LHCN-M2 (cell line): Measurements from ENCODE around the gene LNPEP.

- RAMPAGE, long total RNA: no peak
Observed at GRCh38 chr5:96122265-96122657, 160.6 kb upstream of the ELL2 start.

- RAMPAGE, long total RNA: no peak
Observed at GRCh38 chr5:96146730-96147207, 185.1 kb upstream of the ELL2 start.

DNA sequence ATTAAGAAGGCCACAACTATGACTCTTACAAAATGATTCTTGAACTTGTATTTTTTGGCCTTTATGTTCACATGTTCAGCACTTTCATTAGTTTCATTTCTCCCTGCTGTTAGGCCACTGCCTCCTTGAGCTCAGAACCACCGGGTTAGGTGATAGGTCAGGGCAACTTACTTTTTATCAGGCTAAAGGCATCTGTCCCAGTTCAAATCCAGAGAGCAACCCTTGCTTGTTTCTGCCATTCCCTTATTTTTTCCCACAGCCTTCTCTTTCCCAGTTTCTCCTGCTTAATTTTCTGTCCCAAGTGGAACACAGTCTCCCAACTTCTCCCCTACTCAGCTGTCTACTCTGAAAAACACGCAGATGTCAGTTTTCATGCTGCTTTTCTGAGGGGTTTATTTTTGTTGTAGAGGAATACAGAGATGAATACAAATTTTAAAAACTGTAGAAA is 235.4 kb upstream of the ELL2 start:
- RAMPAGE, long total RNA: no peak

- RAMPAGE, long total RNA: no peak
Observed at GRCh38 chr5:96214621-96215295, 218.3 kb downstream of the PCSK1 start.

GRCh38 chr5:96384376-96384912 is 48.6 kb downstream of the PCSK1 start:
- RAMPAGE, long total RNA: no peak

DNA sequence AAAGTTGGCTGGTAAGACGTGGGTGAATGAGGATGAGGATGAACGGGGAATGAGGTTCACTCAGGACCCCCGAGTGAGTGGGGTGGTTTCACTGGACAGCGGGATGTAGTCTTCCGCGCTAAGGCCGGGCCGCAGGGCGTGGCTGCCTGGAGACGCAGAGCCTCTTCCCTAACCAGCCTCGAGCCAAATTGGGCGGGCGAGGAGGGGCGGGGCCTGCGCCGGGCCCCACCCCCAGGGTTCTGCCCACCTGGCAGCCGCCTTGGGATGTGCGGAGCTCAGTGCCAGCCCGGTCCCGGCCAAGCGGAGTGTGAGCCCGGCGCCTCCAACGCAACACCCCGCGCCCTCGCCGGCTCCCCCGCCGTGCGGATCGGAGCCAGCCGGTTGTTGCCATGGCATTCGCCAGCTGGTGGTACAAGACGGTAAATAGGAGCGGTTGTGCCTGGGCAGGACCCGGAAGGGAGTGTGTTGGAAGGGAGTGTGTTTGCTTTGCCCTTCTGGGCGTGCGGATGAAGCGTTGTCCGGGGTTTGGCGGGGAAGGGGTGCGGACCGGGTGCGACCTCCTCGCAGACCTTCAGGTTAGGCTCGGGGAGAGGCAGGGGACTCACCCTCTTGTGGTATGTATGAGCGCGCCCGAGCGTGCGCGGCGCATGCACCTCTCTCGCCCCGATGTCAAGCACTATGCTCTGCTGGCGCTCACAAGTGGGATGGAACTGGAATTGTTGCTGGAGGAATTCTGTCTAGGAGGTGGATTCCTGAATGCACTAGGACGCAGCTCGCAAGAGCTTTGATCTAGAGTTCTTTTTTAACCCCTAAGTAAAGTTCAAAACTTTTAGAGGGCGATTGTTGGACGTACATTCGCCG is 802 bp downstream of the CAST start:
- RAMPAGE, long total RNA: no peak

DNA sequence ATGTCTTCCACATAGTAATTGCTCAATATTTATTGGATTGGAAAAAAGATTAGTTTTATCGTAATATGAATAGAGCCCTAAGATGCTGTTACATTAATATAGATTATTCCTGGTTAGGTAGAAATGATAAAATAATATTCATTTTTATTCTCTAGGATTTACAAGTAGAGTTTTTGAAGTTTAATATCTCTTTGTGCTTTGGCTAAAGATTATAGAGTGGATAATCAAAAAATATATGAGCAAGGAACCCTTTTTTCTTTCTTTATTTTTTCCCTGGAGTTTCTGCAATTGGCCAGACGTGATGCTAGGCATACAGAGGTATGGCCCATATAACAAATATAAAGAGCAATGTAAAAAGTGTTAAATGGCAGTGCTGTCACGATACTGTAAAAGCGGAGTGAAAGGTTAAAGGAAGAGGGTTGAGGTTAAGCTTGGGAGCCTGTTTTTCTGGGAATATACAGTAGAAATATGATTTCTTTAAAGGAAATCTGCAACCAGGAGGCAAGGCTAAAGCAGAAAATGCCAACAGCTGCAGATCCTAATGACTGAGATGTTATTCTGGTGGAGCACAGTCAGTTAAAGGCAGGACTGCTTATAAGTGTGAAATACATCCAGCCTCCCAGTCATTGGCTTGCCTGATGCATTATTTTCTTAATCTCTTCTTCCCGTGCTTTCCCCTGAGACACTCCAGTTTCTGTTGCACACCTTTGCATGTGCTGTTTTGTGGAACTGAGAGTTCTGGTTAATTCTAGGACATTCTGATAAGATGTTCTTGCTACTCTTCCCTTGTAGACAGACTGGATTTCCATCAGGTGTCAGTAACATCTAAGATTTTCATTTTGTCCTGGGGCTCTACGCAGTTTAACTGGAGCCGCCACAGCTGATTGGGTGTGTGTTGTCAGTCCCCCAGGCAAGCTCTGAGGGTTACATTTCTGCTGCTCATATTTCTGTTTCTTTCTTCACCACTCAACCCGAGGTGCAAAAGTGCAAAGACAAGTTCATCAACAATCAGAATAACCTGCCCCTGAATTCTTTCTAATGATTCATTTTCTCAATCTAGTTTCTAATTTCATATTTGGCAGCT is 44.2 kb downstream of the CAST start:
- RAMPAGE, long total RNA: no peak

GRCh38 chr5:96793759-96794183 is 14.0 kb downstream of the ERAP1 start:
- RAMPAGE, long total RNA: no peak

DNA sequence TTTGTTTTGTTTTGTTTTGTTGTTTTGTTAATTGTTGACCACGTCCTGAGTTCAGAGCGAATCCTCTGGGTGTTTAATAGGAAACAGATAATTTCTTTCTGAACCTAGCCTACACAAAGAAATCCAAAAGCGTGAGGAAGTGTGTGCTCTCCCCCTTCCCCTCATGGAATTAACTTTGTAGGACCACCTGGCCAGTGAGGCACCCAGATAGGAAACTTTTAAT is 866 bp downstream of the ERAP1 start:
- RAMPAGE, long total RNA: no peak

GRCh38 chr5:96855262-96855848 is 20.9 kb upstream of the ERAP2 start:
- RAMPAGE, long total RNA: no peak

DNA sequence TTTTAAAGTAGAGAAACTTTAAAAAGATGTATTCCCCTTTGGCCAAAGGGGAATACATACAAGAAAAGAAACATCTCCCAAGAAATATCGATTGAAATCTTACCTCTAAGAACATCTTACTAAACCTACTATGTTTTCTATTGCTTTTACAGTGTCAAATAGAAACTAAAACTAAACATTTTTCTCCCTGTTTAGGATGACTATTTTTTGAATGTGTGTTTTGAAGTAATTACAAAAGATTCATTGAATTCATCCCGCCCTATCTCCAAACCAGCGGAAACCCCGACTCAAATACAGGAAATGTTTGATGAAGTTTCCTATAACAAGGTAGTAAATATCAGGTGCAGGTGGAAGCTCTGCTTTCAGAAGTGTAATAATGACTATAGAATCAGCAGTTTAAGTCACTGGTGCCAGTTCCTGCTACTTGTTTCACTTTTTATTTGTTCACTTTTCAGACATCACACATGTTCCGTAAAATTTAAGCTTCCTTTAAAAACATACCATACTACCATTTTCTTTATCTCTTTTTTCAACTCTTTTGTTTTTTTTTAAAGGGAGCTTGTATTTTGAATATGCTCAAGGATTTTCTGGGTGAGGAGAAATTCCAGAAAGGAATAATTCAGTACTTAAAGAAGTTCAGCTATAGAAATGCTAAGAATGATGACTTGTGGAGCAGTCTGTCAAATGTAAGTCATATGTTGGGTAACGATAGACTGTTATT is 20.0 kb downstream of the ERAP2 start:
- RAMPAGE, long total RNA: no peak

GRCh38 chr5:96932815-96933209 is 3.1 kb upstream of the LNPEP start:
- RAMPAGE, long total RNA: no peak

- RAMPAGE, long total RNA: no peak
Observed at GRCh38 chr5:96935448-96936181, at the start of gene LNPEP. LNPEP (plus strand) TSS chr5:96936080.

GRCh38 chr5:98767958-98768703 is 5.3 kb upstream of the RGMB start:
- RAMPAGE, long total RNA: no peak

- RAMPAGE, long total RNA: no peak
Observed at GRCh38 chr5:98769248-98769690, 4.2 kb upstream of the RGMB start.

DNA sequence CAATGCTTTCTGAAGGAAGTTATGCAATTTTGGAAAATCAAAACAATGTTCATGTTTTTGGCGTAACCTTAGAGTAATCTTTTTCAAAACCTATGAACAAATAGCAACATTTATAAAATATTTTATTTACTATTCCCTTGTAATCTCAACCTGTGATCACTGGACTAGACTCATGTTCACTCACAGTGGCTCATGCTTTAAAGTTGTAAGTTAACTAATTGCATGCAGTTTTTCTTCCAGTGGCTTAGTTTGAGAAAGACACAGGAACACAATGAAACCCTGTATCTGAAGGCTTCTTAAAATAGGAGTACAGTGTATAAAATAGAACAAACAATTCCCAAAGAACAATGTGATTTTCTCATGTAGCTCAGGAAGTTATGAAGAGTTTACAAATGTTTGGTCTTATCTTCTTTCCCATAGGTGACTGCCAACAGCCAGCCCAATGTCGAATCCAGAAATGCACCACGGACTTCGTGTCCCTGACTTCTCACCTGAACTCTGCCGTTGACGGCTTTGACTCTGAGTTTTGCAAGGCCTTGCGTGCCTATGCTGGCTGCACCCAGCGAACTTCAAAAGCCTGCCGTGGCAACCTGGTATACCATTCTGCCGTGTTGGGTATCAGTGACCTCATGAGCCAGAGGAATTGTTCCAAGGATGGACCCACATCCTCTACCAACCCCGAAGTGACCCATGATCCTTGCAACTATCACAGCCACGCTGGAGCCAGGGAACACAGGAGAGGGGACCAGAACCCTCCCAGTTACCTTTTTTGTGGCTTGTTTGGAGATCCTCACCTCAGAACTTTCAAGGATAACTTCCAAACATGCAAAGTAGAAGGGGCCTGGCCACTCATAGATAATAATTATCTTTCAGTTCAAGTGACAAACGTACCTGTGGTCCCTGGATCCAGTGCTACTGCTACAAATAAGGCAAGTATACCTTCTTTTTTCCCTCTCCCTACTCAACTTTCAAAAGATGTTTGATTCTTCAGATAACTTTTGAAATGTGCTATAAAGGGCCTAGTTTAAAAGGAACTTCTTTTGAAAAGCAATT is 6.0 kb downstream of the RGMB start:
- RAMPAGE, long total RNA: no peak

DNA sequence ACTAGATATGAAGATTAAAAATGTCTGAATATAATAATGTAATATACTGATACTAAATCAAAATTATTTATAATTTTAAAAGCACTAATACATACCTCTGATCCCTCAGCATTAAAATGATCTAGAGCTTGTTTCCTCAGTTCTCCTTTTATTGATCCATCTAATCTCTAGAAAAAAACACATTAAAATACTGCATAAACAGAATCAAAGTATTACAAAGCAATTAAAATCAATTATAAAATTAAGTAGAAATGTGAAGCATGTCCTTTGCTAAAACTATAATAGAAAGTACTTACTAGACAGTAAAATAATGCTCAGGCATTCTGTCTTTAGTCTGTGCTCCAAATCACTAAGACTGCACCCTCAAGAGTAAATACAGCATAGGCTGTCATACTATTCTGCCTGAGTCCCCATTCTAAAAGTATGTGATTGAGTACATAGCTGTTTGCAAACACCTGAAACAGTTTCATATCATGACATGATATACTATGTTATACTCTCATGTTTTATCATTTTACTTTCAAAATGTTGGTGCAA is 43.3 kb downstream of the CHD1 start:
- RAMPAGE, long total RNA: no peak

- RAMPAGE, long total RNA: no peak
Observed at GRCh38 chr5:99025292-99025802, 96.5 kb upstream of the CHD1 start.

GRCh38 chr5:100534716-100535107 is 462 bp upstream of the FAM174A start:
- RAMPAGE, long total RNA: no peak

GRCh38 chr5:100595229-100595869 is 60.2 kb downstream of the FAM174A start:
- RAMPAGE, long total RNA: no peak